Esophagus muscularis mucosa (tissue), 4 donors: ENCODE results near the genes FUNDC2 and H2AB2.

- PRO-cap, result no peak
- RAMPAGE, long total RNA, 4 experiments, result no peak in any of the 4 experiments
Measured at GRCh38 chrX:154419269-154420572, 8.4 kb downstream of the TAFAZZIN start.

GRCh38 chrX:154458445-154458769 lies 326 bp downstream of the PLXNA3 start:
- PRO-cap, result no peak
- RAMPAGE, long total RNA, 4 experiments, result no peak in any of the 4 experiments

- PRO-cap, result no peak
- RAMPAGE, long total RNA, 4 experiments, result no peak in any of the 4 experiments
Measured at GRCh38 chrX:154505780-154506258, 10.2 kb downstream of the FAM3A start.

DNA sequence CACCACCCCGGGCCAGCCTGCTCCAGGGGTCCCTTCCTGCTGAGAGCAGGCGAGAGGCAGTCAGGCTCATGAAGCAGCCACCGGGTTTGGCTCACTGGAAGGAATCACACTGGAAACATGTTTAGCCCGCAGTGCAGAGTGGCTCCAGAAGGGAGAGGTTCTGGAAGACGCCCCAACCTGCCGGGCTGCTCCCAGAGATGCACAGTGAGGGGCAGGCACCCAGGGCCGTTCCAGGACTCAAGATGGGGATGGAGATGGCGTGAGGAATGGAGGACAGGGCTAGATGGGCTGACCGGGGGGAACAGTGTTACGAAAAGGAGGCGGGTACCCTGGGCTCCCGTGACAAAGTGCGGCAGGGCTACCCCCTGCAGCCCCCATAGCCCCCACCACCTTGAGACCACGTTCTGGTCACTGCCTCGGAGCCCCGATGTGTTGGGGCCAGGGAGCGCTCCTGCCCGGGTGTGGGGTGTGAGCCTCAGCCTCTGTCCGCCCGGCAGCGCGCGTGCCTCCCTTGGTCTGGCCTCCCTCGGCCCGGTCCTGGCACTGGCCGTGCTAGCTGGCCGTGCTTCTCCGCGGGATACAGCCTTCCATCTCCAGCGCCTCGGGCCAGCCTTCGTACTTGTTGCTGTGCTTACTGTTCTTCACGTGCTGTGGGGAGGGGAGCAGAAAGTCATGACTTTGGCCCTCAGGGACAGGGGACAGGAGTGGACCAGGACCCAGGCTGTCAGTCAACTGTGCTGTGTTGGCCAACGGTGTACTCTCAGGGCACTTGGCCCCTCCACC lies 9.6 kb downstream of the FAM3A start:
- PRO-cap, result no peak
- RAMPAGE, long total RNA, 4 experiments, result no peak in any of the 4 experiments

DNA sequence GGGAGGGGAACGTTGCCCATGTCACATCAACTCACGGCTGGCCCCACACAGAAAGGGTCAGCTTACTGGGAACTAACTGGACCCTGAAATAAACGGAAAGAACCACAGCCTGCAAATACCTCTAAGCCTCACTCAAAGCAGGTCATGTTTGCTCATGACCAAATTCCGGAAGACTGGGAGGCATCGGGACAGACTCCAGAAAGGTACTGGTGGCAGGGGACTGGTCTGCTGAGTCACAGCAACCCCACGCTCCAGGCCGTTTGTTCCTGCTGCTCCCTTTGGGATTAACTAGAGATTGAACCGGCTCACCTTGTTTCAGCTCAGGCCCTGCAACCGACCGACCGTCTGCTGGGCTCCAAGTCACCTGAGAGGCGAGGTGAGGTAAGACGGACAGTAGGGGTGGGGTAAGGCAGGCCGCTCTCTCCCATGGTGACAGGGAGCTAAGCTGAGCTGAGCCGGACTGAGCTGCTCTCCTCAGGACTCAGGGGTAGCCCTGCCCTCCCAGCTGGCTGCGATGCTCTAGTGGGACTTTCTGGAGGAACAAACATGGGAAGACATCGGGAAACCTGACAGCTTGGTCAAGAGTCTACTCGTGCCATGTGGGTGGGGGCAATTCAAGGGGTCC lies 5.5 kb downstream of the G6PD start:
- PRO-cap, result no peak
- RAMPAGE, long total RNA, 4 experiments, result no peak in any of the 4 experiments

DNA sequence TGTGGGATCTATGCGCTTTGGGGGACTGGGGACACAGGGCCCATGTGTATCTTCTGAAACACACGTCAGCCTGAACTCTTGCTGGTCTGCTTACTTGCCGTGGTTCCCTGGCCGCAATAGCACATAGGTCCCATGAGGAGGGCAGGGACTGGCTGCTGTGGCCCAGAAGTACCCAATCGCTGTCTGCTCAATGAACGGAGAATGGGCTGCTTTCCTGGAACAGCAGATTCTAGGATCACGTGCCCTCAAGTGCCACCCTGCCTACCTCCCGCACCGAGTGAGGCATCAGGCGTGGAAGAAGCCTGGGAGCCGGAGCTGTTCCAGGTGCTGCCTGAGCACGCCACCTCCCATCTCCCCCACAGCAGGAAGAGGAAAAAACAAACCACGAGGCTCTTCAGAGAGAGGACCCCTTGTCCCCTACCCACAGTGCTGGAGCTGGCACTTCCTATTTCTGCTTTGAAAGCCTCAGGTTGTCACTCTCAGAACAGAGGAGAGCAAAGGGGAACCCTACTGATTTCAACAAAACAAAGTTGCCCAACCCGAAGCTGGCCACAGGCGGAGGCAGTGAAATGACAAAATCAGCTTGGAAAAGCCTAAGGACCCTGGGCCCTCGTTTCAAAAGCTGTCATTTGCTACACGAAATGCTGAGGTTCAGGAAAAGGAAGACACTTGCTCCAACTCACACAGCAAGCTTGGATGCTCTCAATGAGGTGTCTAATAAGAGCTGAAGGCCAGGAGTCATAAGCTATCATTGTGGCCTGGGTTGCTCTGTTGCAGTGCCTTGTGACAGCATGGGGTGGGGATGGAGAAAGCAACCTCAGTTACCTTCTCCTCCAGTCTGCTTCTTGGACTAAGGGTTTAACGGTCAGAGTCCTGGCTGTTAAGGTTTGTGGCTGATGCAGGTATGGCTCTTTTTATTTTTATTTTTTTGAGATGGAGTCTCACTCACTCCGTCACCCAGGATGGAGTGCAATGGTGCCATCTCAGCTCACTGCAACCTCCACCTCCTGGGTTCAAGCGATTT lies 3.6 kb downstream of the G6PD start:
- PRO-cap, result no peak
- RAMPAGE, long total RNA, 4 experiments, result no peak in any of the 4 experiments

GRCh38 chrX:154713055-154713293 lies 37.9 kb downstream of the GAB3 start:
- PRO-cap, result no peak
- RAMPAGE, long total RNA, 4 experiments, result no peak in any of the 4 experiments

DNA sequence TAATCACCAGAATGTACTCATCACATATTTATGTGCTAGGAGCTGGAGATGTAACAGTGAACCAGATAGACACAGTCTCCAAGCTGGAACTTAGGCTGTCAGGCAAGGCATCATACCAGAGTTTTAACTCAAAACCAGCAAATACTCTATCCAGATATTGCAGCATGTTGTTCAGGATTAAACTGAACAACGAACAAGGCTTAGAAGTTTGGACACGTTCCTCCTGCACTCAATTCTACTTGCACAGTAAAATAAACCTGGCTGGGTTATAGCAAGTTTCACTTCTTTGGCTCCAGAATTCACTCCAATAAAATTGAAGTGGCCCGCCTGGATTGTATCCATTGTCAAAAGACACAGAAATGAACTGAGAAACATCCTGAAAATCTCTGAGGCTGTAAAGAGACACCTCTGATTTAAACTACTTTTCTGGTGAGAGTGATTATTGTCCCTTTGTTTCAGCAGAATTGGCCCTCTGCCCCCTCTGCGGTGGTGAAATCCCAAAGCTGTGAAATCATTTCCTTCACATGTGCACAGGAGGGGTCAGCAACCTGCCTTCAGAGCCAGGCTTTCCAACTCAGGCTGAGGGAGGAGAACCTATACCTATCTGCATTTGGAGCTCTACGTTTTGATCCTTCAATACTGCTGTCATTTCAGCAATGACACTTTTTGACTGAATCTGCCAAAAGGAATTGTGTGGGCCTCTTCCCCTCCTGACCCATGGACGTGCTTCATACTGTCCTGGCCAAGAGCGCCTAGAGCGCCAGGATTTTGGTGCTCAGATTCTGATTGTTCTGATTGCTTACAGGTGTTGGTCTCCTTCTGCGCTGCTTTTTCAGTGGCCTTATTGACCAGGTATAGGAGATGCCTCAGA lies 23.0 kb downstream of the GAB3 start:
- PRO-cap, result unidirectional peak, plus-strand start at position 523 of the sequence; unidirectional peak, plus-strand start at position 572 of the sequence
- RAMPAGE, long total RNA, 4 experiments, result no peak in any of the 4 experiments

- PRO-cap, result no peak
- RAMPAGE, long total RNA, 4 experiments, result no peak in any of the 4 experiments
Measured at GRCh38 chrX:154774303-154774823, 11.7 kb downstream of the DKC1 start.

- PRO-cap, result no peak
- RAMPAGE, long total RNA, 4 experiments, result no peak in any of the 4 experiments
Measured at GRCh38 chrX:154781357-154782286, 19.0 kb downstream of the DKC1 start.

DNA sequence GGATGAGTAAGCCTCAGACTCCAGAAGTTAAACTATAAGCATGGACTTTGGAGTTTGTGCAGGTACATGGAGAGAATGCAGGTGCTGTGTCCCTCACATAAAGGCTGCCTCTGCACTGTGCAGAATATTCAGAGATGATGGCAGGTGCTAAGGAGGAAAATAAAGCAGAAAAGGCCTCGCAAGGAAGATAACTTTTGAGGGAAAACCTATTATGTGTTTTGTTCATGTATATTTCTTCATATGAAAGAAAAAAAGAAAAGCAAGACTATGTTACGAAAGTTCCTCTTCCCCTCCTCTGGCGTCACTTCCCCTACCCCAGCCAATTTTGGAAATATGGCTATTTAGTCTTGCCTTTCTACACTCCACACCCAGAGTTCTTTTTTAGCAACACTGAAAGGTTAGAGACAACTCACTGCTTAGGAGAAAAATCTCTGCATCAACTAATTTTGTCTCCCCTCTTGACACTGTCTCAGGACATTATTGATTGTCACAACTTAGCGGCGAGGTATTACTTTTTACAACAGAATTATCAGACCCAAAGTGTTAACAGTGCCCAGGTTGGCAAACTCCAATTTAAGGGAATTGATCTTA lies 4.5 kb downstream of the MPP1 start:
- PRO-cap, result unidirectional peak, plus-strand start at position 371 of the sequence
- RAMPAGE, long total RNA, 4 experiments, result no peak in any of the 4 experiments

GRCh38 chrX:155010279-155010762 lies 12.2 kb downstream of the F8 start:
- PRO-cap, result no peak
- RAMPAGE, long total RNA, 4 experiments, result no peak in any of the 4 experiments

DNA sequence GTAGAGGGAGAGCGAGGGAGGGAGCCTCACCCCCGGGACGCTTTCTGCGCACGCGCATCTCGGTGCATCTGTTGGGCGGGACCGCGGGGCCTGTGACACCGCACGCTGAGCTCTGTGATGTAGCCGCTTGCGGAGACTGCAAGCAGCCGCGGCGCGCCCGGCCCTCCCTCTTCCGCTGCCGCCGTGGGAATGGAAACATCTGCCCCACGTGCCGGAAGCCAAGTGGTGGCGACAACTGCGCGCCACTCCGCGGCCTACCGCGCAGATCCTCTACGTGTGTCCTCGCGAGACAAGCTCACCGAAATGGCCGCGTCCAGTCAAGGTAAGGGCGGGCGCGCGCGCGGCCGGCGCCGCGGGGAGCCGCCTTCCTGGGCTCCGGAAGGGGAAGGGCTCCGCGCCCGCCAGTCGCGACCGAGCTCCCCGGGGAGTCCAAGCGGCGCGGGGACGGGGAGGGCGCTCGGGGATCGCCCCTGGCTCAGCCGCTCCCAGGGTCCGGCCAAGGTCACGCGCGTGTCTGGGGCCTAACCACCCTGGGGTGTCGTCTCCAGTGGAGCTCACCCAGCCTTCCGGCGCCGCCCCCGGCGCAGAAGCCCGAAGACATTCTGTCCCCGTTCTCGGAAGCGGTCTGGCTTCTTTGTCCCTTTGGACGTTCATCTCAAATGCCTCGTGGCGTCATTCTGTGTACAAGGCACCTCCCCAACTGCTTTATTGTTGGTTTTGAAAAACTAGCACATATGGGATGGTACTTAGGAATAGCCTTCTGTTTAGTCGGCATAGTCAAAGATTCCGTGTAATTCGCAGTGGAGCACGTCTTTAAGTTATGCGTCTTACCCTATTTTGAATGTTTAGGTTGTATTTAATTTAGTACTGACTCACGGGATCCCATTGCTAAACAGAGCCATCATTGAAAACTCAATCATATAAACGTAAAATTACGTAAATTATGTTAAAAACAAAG lies at the start of gene FUNDC2:
Gene FUNDC2 (plus strand): TSS at position 95 of the 958 bp plus-strand sequence.
- PRO-cap, result bidirectional peak, plus-strand start at position 432 of the sequence, minus-strand start at position 191 of the sequence; bidirectional peak, plus-strand start at position 569 of the sequence, minus-strand start at position 627 of the sequence
- RAMPAGE, long total RNA, 4 experiments, result start-site peak on the plus strand in 4 of 4 experiments, centred at positions 176 to 186 of the sequence, 1,081 to 1,445 reads per replicate

GRCh38 chrX:155380429-155380924 lies at the start of gene H2AB2:
H2AB2 (plus strand) TSS chrX:155380709.
- PRO-cap, result no peak
- RAMPAGE, long total RNA, 4 experiments, result no peak in any of the 4 experiments